GM06990 (cell line): ENCODE measurements around a stretch of chr2.

- RRBS: no CpG with 5 or more reads among the region's 5 CpGs
These were observed 3.6 kb downstream of the SLC20A1 start for GRCh38 chr2:112649125-112649985.

GRCh38 chr2:112673796-112674504, 28.2 kb downstream of the SLC20A1 start:
- RRBS: no CpG with 5 or more reads among the region's 18 CpGs

DNA sequence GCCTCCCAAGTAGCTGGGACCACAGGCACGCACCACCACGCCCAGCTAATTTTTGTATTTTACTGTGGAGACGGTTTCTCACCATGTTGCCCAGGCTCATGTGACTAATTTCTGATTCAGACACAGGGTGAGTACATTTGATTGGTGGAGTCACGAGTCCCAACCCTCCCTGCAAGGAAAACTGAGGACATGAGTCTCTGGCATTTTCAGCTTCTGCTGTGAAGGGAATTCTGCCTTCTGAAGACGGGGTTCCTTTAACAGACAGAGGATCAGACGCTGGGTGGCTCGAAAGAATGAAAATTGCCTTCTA, 29.7 kb upstream of the NT5DC4 start:
- RRBS: no CpG with 5 or more reads among the region's 7 CpGs

GRCh38 chr2:112692311-112693089, 28.3 kb upstream of the NT5DC4 start:
- RRBS: no CpG with 5 or more reads among the region's 6 CpGs

DNA sequence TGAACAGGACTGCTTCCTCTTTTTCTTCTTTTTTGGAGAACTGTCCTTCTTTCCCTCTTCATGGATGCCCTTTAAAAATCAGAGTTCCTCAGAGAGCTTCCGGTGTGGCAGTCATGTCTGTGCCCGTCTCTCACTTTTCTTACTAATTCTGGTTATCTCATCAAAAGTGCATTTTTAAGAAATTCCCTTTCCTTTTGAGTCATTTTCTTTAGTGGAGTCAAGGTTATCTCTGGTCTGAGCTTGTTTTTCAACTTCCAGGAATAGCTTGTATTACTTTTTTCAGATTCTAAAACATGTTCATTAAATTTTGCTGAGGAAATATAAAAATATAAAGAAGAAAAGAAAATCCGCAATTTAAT, 9.3 kb upstream of the IL1A start:
- RRBS: no CpG with 5 or more reads among the region's 3 CpGs

DNA sequence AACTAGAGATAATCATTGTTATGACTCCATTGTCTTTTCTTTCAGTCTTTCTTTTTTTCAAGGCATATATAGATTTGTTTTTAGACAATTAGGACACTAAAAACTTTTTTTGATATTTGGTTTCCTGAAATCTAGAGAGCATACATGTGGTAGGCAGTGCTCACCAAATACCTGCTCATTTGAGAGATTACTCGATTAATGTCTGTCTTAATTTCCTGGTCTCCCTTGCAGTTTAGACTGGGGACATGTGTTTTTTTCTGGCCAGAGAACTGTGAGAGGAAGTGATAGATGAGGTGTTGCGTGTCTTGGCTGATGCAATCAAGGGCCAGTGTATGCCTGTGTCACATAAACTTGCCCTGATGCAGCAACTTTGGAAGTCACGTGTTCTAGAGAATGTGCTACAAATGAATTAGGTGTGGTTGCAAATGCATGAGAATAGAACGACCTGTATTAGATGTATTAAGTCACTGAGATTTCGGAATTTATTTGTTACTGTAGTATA, 9.8 kb upstream of the IL1A start:
- RRBS: no CpG with 5 or more reads among the region's 5 CpGs

- RRBS: no CpG with 5 or more reads among the region's 6 CpGs
These were observed 5.1 kb upstream of the IL1RN start for GRCh38 chr2:113122186-113122730.

DNA sequence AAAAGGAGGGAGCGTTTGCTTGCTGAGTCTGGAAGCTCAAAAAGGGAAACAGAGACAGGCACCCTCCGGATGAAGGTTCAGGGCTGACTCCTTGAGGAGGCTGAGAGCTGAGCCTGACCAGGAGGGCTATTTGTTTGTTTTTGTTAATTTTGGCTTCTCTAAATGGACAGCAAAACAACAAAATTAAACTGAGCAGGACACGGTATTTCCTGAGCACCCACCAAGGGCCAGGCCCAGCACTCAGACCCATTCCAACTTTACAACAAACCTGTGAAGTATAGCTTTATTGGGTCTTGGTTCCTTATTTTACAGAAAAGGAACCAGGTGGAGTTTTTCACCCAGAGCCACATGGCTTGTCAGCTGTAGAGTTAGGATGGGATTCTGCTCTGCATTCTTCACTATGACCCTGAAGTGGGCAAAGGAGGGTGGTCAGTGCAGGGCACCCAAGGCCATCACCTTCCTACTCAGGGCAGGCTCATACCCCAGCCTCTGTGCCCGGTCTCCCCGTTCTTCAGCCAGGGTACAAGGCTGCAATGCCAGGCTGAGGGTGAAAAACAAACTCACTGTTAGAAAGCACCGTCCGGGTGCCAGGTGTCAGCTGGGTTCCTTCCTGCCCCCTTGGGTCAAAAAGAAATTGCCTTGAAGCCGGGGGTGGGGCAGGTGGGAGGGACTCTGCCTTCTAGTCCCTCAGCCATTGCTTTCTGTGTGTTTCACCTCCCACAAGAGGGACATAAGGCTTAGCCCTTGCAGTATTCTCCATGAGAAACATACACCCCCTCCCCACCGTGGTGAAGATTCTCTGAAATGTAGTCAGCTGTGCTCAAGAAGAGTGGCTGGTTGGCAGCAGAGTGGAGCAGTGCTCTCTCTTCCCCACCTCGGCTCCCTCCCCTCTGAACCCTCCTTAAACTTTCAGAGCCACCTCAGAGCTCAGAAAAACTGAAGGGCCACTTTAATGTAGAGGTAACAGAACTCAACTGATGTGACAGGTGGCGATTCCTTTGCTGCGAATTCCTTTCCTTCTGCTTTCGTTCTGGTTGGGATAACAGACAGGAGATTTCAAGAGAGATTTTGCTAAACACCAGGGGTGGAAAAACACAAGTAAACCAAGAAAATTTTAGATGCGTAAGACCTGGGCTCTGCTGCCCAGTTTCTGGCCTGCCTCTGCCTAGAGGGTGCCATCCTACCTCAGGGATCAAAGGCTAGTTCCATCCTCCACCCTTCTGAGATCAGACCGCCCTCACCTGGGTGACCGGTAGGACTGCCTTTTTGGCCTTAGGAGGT, 2.3 kb downstream of the PSD4 start:
- RRBS: 9% methylated on average over 5 of the region's 16 CpGs

DNA sequence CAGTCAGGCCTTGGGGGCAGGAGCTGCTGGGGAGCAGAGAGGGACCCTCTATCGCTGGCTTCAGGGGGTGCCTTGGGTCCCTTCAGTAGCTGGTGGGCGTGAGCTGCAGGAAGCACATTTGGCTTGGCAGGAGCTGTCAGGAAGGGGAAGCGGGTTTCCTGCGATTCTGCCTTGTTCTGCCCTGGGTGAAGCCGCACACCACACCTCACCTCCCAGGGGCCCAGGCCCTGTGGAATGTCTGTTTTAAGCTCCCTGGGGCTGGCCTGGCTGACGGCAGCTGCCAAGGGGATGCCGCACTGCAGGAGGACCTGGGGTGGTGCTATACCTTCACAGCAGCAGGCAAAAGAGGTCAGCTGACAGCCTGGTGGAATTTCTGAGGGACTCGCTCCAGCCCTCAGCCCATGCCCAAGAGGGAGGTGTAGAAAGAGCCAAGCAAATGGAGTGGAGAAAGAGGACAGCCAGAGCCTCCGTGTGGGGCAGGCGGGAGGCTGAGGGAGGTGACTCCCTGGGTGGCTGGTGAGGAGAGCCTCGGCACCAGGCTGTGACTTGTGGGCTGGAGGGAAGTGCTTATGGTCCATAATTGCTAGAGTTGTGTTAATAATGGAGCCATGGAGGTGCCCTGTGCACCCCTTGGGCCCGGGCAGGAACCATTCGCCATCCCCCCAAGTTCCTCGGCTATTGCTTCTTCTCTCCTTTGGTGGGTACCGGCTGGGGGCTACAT, 43.9 kb downstream of the PSD4 start:
- RRBS: 73% methylated on average over 4 of the region's 15 CpGs

- RRBS: no CpG with 5 or more reads among the region's 11 CpGs
These were observed 41.2 kb downstream of the PAX8 start for GRCh38 chr2:113237371-113238119.

- RRBS: no CpG with 5 or more reads among the region's 27 CpGs
These were observed 37.5 kb downstream of the PAX8 start for GRCh38 chr2:113240783-113242076.

GRCh38 chr2:113337706-113338311, 59.1 kb upstream of the PAX8 start:
- RRBS: no CpG with 5 or more reads among the region's 9 CpGs

DNA sequence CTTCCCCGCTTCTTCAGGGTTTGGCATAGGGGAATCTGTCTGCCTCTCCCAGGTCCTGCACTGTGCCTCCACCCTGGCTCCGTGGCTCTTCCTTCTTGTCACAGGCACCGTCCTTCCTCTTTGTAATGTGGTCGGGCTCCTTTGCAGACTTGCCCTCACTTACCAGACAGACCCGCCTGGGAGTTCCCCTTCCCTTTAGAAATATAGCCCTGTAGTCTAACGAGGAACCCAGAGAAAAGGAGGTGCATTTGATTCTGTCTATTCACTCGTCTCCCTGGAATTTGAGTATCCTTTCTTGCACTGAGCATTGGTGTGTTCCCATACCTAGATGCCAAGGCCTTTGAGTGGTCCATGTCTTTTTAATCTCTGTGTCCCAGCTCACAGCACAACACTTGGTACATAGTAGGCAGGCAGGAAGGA, 64.0 kb upstream of the PAX8 start:
- RRBS: no CpG with 5 or more reads among the region's 7 CpGs

DNA sequence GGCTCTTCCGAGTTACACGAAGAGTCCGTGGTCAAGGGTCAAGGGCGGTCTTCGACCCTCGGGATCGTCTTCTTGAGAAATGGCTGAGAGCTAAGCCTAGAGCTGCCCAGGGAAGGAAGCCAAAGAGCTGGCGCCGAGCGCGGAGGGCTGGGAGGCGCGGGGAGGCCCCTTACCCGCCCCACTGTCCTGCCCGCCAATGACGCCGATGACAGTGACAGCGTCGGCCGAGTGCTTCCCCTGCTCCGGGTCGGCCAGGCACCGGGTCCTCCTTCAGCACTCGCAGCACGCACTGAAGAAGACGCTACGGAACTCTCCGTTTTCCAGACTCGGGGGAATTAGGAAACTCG, 4.4 kb downstream of the FOXD4L1 start:
- RRBS: no CpG with 5 or more reads among the region's 30 CpGs

DNA sequence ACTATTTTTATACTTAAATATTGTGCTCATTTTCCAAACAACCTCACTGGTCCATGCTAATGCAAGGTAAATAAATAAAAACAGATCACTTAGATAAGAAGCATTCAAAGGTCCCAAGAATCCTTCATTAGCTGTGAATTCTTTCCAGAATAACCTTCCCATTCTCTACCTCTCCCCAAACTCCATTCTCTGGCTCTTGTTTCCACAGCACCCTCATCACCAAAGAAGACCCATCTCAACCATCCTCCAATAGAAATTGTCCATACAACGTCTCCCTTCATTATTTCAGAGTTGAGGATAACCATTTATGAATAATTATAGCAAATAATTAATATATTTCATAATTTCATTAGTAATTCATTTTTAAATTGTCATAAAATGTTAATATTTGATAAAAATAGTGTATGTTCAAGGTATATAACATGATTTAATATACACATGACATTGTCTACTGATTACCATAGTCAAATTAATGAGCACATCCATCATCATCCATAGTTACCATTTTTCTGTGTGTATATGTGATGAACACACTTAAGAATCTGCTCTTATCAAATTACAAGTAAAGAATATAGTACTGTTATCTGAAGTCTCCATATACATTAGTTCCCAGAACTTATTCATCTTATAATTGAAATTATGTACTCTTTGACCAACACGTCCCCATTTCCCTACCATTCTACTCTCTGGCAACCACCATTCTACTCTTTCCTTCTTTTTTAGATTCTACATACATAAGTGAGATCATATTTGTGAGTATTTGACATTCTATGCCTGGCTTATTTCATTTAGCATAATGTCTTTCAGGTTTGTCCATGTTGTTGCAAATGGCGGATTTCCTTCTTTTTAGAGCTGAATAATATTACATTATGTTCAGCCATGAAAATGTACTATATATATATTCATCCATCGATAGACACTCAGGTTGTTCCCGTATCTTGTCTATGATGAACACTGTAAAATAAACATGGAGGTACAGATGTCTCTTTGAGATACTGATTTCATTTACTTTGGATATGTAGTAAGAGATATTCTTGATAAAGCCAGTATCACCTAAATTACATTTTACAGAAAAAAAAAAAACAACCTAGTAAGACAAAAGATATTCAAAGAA, 18.5 kb downstream of the SLC35F5 start:
- RRBS: no CpG with 5 or more reads among the region's 5 CpGs

DNA sequence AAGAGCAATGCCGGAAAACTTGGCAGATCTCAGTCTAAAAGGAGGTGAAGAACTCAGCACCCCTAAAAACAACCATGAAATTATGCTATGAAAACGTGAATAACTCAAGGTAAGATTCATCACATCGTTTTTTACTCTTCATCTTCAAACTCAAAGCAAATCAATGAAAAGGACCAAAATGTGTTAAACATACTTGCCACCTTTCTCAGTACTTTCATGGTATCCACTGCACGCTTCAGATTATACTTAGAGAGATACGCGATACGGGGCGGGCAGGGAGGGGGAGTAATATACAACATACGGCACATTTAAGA, 1.0 kb downstream of the SLC35F5 start:
- RRBS: no CpG with 5 or more reads among the region's 9 CpGs

DNA sequence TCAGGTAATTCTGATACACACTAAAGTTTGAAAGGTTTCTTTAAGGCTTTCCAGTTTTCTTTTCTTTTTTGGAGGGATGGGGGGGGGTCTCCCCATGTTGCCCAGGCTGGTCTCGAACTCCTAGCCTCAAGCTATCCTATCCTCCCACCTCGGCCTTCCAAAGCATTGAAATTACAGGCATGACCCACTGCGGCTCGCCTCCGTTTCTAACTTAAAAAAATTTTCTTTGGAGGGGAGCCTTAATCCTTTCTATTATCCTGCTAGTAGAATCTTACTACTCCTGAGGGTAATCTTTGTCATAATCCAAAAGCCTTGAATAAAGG, 910 bp upstream of the ACTR3 start:
- RRBS: no CpG with 5 or more reads among the region's 5 CpGs

DNA sequence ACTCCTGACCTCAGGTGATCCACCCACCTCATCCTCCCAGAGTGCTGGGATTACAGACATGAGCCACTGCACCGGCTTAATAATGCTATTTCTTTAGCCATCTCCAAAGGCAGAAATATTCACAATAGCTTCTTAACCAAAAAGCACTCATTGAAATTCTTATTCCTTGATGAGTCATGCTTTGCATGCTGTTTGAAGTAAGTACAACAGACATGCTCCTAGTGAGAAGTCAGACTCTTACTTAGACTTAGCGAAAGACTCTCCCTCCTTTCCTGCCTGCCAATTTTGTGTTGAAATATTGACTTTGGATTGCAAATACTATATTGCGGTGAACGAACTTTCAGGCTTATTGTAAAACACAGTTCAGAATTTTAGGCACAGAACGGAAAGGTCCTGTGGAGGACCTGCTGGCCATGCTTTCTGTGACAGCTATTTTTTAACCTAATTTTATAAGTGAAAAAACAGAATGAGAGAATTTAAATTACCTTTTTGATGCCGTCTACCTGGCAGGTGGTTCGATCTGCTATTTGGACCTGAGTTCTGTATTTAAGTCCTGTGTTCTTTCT, 4.5 kb downstream of the ACTR3 start:
- RRBS: no CpG with 5 or more reads among the region's 7 CpGs

DNA sequence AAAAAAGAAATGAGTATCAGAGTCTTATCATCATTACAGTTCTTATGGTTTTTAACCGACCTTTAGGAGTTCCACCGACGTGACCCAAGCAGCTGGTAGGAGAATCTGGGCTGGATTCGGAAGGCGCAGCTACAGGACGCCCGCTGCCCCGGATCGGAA, 718.5 kb downstream of the DPP10 start:
- RRBS: 94% methylated on average over 2 of the region's 9 CpGs

DNA sequence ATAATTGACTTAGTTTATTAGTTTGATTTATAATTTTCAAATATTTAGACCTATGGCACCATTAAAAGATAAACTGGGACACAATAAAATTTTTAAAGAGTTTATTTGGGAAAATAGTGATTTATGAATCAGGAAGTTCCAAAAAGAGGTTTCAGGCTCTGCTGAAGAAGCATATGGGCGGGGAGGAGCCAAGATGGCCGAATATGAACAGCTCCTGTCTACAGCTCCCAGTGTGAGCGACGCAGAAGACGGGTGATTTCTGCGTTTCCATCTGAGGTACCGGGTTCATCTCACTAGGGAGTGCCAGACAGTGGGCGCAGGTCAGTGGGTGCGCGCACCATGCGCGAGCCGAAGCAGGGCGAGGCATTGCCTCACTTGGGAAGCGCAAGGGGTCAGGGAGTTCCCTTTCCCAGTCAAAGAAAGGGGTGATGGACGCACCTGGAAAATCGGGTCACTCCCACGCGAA, 289.2 kb upstream of the DDX18 start:
- RRBS: no CpG with 5 or more reads among the region's 19 CpGs